Mesenchymal stem cell of Wharton's jelly (primary cell): ENCODE measurements around a stretch of chr11.

DNA sequence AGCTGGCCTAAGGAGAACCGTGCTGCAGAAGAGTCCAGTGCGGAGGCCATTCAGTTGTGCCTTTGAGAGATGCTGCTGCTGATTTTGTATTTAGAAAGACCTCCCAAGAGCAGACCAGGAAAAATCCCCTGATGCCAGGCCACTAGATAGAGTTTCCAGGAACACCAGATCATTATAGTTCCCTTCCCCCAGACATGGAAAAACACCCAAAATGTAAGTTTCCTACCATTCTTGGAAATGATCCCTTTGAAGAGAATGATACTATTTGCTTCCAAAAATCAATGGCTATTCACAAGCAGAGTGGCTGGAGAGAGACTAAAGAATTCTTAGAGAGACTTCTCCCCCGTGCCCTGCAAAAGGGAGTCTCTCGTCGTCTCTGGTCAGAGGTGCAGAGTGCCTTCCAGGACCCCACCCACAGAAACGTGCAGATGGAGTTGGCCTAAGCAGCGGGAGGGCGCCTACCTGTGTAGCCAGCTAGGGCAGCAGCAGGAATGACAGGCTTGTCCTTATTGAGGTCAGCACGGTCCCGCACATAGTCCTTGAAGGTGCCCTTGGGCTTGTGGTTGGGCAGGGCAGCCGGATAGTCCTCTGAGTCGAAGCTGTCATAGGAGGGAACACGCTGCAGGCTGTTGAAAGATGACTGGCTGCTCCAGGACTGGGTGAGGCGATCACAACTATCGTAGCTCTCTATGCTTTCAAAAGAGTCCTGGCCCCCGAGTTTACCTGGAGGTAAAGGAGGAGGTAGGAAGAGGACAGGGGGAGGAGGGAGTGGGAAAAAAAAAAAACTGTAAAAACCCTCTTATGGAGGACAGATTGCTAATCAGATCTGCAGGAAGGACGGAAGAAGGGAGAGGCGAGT, 107.4 kb downstream of the ETS1 start:
- CAGE, long polyA plus RNA: no peak

DNA sequence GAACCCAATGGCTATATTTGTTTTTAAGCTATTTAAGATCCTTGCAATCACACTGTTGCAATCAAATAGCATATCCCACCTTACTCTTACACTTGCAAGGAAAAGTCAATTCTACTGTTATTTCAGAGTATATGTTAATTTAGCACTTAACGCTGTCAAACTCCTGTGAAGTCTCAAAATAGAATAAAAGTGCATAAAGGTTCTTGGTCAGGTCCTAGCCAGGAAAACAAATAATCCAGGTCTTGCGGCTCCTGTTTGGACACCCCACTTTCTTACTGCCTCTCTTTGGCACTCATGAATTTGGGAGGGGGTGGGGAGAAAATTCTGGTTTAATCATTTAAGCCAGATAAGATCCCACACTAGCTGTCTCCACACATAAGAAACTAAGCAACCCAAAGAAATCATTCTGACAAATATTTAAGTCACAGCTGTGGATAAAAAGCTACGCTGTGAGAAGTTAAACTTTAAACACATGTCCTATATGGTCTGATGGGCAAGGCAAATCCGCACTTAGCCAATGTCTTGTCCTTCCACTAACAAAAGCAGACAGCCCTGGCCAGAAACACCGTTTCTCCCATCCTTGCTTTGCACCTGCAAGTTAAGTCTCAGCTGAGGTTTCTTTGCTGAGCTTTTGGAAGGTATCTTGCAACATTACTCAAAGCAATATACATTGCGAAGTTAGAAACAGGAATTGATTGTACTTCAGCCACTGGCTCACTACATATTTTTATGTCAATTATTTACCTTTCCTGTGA, 68.1 kb downstream of the ETS1 start:
- CAGE, long polyA plus RNA: no peak

- CAGE, long polyA plus RNA: no peak
Observed at GRCh38 chr11:128520097-128520820, 67.1 kb downstream of the ETS1 start.

GRCh38 chr11:128691926-128692327, 1.9 kb upstream of the FLI1 start:
- CAGE, long polyA plus RNA: no peak

GRCh38 chr11:128722436-128722967, 28.6 kb downstream of the FLI1 start:
- CAGE, long polyA plus RNA: no peak

- CAGE, long polyA plus RNA: no peak
Observed at GRCh38 chr11:128726728-128727285, 32.9 kb downstream of the FLI1 start.

DNA sequence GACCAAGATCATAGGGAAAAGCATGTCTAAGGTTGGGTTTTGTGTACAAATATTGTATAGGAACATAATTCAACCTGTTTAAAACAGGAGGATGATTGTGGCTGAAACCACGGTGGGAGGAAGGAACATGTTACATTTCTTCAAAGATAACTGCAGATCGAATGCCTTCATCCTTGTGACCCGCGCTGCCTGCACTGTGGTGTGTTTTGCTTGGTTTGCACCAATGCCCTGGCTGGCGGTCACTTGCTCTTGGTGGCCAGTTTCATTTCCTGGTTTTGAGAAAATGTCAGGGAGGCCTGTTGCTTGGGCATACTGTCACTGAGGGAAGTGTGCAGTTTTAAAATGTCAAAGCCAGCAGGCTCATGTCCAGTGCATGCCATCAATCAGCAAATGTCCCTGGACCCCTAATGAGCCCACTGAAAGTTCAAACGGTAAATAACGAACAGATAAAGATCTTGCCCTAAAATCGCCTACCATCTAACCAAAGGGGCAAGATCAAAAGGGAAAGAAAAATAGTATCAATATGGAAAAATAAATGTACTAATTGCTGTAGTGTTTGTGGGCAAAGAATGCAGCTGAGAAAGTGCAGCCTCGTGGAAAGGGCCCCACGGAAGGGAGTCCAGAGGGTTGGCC, 40.6 kb downstream of the FLI1 start:
- CAGE, long polyA plus RNA: no peak

DNA sequence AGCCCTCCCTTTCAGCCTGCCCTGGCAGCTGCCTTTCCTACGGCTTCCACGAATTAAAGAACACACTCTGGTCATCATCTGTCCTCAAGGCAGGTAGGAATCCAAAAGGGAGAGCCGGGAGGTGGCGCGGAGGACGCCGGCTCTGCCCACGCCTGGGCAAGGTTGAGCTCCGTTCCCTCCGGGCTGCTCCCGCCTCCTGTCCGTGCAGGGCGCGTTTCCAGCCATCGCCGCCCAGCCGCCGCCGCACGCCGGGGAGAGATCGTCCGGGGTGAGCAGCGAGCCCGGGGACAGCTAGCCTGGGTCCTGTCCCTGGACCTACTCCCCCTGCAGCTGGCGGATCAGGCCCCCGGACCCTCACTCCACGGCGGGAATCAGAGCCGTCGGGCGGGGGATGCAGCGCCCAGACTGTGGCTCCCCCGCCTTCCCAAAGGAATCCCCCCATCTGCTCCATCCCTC, 696 bp upstream of the KCNJ5 start:
- CAGE, long polyA plus RNA: no peak

DNA sequence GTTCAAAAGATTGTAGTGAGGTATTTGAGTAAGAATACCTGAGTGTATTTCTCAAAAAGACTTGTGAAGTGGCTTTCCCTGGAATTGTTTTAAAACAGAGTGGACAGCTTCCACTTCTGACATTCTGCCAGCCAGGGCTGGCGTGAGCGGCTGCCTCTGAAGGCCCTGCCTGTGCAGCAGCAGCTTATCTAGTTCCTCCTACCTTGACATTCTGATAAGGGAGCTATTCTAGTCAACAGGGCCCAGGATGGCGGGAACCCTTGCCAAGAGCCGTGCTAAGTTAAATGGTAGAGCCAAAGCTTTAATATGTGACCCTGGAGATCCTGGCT, 3.4 kb downstream of the KCNJ5 start:
- CAGE, long polyA plus RNA: no peak

DNA sequence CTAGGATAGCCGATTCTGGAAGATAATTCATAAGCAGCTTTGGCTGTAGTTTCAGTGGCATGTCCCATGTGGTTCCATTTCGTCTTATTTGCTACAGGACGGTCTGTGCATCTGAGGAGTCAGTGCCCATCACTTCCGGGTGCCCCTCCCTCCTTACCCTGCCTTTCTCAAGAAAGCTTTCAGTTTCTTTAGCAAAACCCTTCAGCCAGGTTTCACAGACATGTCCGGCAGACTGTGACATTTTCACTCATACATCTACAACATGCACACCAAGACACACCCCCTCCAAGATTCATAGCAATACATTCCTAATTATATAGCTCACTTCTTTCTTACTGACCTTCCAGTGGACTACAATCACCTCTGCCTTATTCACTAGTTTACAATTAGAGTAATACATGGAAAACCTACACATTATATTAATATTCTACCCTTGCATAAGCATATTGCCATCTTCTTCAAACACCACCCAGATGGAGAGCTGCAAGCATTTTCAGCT, 14.2 kb downstream of the TP53AIP1 start:
- CAGE, long polyA plus RNA: no peak

GRCh38 chr11:128974247-128974922, 31.7 kb upstream of the TP53AIP1 start:
- CAGE, long polyA plus RNA: no peak

- CAGE, long polyA plus RNA: no peak
Observed at GRCh38 chr11:129003709-129004539, 61.3 kb upstream of the TP53AIP1 start.

- CAGE, long polyA plus RNA: no peak
Observed at GRCh38 chr11:129202856-129203216, 10.7 kb upstream of the ARHGAP32 start.

DNA sequence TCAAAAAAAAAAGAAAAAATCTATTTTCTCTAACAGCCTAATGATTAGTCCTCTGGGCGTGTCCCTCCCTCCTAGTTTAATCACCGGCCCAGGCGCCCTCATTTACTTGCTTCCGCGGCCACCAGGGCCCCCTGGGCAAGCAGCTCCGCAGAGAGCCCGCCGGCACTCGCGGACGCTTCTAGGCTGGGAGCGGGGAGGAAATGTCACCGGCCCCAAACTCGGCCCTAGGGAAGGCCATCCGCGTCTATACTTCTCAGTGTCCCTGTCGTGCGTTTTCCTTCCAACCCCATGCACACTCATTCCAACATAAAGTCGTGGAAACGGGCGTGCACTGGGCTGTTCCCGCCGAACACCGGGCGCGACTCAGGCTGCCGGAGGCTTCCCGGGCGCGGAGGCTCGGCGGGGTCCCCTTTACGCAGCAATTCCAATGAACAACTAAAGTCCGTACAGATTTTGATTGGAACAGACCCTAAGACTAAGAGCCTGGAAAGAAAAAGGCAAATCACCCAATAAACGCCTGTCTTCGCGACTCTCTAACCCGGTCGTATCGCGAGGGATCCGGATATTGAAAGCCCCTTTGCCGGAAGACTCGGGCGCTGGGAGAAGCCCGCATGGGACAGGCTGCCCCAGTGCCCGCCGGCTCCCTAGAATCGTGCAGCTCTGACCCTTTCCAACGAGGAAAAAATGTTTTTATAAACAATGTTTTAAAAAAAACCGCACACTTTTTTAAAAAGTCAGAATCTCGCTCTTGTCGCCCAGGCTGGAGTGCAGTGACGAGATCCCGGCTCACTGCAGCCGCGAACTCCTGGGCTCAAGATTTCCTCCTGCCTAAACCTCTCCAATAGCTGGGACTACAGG, 1.4 kb upstream of the BARX2 start:
- CAGE, long polyA plus RNA: no peak

DNA sequence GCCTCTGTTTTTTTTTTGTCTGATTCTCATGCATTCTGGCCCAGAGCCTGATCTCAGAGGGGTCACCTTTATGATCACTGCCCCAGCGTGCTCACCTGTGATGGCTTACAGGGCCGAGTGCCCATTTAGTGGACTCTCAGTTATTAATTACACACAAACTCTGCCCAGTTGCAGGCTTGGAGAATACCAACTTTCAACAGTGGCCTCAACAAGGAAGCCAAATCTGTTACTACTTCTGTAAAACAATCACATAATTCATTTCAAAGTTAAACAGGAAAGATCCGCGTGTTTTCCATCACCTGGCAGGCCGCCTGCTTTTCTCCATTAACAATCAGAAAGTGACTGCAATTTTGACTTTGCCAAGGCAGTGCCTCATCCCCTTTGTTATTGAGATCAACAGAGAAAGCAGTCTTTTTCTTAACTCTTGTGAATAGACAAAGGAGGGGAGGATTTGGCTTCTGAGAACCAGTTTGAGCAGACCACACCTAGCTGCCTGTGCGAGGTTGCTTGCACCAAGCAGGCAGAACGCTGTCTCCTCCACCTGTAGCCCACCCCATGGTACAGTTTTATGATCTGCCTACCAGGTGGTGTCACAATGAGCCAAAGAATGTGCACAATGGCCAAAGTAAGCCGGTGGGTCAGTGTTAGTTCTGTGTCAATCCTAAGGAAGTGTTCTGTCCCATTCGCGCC, 77.7 kb downstream of the BARX2 start:
- CAGE, long polyA plus RNA: no peak

DNA sequence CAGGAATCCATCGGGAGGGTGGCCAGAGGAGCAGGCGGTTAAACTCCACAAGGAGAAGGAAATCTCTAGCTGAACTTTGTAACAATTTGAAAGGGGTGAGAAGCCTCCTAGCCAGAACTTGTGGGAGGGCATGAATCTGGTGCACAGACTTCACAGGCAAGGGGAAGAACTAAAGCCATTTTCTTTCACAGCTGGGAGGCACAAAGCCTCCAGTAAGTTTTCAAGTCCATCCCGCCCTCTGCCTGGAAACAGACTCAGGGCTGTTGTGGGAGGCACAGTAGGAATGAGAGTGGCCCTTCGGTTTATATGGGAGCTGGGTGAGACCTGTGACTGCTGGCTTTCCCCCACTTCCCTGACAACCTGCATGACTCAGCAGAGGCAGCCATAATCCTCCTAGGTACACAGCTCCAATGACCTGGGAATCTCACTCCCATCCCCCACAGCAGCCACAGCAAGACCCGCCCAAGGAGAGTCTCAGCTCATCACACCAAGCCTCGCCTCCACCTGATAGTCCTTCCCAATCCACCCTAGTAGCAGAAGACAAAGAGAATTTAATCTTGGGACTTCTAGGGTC, 12.2 kb upstream of the TMEM45B start:
- CAGE, long polyA plus RNA: no peak

DNA sequence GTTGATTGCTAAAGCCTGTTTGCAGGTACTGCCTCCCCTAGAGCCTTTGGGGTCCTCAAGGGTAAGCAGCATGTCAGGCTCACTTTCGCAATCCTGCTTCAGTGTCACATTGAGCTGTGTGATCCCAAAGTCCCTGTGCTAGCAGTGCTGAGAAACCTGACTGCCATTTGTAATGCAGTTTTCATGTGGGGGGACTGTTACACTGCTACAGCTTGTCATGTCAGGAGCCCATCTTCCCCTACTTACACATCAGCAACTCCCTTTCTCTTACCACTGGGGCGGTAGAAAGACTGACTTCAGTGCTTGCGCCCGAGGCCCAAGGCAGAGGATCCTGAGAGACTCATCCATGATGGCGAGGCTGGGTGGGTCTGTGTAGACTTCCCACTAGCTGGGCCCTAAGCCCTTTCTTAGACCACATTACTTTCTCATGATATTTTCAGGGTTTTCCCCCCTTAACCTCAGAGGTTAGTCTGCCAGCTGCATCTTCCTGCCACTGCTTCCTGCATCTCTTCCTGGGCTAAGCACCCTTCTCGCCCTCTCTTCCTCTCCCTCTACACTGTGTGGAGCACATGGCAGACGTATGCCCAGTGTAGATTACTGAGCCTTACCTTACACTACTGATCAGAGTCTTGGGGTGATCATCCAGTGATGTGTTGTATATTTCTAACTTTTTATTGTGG, 40.7 kb upstream of the ST14 start:
- CAGE, long polyA plus RNA: no peak

DNA sequence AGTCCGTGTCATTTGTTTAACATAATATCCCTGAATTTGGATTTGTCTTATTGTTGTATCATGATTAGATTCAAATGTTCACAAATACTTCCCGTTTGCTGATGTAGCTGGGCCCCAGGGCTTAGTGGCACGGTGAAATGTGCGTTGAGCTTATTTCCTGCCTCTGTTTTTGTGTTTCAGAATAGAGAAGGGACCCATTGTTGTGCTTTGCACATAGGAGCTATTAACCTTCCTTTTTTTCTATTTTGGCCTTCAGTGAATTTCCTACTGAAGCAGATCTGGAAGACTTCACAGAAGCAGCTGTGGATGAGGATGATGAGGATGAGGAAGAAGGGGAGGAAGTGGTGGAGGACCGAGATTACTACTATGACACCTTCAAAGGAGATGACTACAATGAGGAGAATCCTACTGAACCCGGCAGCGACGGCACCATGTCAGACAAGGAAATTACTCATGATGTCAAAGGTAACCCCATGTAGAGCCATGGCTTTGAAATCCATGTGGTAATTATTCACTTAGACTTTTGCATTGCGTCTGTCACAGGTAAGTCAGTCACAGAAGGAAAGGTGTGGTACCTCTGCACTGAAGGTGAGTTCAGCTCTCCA, 37.4 kb upstream of the ST14 start:
- CAGE, long polyA plus RNA: no peak

GRCh38 chr11:130193974-130194400, 34.4 kb downstream of the ST14 start:
- CAGE, long polyA plus RNA: no peak

- CAGE, long polyA plus RNA: no peak
Observed at GRCh38 chr11:130318739-130319057, 4.0 kb upstream of the ZBTB44 start.